HT1080 (cell line): ENCODE measurements around a stretch of chr13.

DNA sequence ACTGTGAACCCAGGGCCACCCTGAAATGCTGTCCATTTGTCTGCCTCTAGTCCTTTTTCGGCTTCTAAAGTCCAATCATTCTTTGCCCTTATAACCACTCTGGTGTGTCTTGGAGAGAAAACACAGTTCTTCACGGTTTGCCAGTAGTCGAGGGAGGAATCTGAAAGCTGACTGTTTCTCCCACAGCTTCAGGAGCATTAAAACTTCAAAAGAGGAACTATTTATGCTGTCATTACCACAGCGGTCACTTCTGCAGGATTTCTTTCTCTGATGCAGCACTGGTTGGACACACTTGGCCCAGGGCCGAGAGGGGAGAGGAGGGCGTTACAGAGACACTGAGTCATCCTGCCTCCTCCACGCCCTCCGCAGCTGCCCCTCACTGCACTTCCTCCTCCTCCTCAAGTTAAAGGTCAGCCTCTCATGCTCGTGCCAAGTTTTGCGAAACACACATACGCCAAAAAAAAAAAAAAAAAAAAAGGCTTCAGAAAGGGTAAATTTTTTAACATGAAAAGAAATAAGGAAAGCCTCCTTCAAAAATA, 264.1 kb downstream of the FOXO1 start:
RAMPAGE:
- cytosol, long total RNA: no peak
- long total RNA: no peak
- nucleus, long total RNA: no peak

RAMPAGE:
- cytosol, long total RNA: no peak
- long total RNA: no peak
- nucleus, long total RNA: no peak
Observed at GRCh38 chr13:40547686-40548490, 118.6 kb downstream of the FOXO1 start.

DNA sequence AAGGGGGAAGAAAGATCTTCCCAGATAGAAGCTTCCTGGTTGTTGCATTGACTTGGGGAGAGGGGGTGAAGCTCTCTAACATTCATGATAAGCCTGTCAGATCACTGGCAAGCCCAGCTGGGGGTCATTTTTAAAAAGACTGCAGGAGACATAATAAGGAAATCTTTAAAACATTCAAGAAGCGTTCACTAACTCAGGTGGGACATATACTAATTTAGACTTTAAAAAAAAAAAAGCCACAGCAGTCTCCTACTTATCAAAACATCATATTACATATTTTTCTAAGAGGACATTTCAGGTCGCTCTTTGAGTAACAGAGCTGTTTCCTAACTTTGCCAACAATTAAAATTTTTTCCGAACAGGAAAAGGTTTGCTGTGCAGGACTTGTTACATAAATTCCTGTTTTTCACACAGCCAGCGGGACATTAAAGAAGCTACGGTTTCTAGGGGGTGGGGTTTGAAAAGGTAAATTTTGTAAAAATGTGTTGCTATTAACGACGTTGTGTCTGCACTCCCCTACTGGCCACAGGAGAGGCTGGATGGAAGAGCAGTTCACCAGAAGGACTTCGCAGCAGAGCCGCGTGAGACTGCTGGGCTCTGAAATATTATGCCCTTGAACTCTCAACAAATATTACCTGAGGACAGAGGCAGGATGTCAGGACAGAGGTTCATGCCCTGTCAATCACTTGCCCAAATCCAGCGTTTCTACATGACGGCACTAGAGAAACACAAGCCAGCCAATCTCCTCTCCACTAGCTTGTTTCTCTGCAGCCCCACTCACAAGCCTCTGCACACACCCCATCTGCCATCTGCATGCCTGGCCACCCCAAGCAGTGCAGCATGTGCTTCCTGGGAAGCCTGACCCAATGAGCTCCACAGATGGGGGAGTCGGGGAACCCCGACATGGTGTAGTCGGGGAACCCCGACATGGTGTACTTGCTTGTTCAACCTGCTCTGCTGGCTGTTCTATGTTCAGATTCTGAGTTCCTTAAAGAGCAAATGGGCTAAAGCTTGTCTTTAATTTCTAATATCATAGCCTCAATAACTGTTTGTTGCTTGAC, 102.1 kb downstream of the FOXO1 start:
RAMPAGE:
- cytosol, long total RNA: no peak
- long total RNA: no peak
- nucleus, long total RNA: no peak

DNA sequence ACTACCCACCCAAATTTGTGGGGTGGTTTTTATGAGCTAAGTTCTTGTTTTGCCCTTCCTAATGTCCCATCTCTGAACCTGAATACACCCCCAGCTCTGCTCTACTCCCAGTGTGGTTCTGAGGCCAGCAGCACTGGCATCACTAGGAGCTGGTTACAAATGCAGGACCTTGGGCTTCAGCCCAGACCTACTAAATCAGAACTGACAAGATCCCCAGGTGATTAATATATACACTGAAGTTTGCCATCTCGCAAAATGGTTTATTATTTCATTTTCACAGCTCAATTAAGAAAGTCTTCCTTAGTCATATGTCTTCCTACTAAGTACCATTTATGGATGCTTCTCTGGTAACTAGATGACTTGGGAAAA, 67.9 kb downstream of the FOXO1 start:
RAMPAGE:
- cytosol, long total RNA: no peak
- long total RNA: no peak
- nucleus, long total RNA: no peak

RAMPAGE:
- cytosol, long total RNA: no peak
- long total RNA: no peak
- nucleus, long total RNA: no peak
Observed at GRCh38 chr13:40626665-40627544, 39.5 kb downstream of the FOXO1 start.

DNA sequence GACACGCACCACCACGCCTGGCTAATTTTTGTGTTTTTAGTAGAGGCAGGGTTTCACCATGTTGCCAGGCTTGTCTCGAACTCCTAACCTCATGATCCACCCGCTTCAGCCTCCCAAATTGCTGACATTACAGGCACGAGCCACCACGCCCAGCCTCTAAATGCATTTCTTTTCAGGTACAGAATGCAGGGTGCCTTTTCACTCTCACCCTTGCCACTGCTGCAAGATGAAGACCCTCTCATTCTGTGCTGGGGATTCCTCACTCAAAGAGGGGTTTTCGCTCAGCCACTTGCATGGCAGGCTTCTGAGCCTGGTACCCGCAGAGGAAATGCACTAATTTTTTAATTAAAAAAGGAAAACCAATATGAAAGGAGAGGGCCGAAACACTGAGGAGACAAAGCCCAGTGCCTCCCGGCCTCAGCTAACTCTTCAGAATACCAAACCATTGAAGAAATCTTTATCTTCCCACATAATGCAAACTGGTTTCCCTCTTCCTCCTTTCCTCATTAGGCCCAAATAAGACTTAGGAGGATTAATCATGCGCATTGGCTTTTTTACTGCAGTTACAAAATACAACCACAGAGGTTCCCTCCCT, 13.2 kb downstream of the FOXO1 start:
RAMPAGE:
- cytosol, long total RNA: no peak
- long total RNA: no peak
- nucleus, long total RNA: no peak

DNA sequence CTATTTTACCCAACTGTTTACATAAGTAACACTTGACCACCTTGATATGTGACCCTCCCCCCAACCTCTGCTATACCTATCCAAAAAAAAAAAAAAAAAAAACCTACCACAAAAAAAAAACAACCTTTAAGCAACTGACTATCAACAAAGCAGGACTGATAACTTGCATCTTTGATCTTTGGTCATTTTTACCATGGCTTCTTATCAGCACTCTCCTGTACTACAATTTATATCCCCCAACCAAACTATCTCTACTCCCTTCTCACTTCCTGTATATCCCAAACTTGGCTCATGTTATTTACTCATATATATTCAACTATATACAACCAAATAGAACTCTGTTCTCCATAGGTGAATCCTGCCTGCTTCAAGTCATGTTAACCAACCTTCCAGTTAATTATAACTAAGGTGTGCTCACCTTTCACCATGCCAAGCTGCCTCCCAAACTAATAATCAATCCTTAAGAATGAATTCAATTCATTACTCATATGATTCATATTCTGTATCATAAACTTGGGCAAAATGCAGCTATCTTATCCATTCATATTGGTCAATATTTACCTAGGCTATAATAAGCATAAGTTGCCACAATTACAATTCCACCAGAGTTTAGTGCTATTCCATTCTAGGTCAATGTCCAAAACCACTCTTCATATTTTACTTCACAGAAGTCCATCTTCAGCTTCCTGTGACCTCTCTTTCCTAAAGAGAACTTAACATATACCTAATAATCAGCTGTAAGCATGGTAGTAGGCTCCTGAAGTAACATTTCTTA, 13.6 kb downstream of the ELF1 start:
RAMPAGE:
- cytosol, long total RNA: no peak
- long total RNA: no peak
- nucleus, long total RNA: no peak

RAMPAGE:
- cytosol, long total RNA: no peak
- long total RNA: no peak
- nucleus, long total RNA: no peak
Observed at GRCh38 chr13:41058733-41059510, 2.4 kb upstream of the WBP4 start.

DNA sequence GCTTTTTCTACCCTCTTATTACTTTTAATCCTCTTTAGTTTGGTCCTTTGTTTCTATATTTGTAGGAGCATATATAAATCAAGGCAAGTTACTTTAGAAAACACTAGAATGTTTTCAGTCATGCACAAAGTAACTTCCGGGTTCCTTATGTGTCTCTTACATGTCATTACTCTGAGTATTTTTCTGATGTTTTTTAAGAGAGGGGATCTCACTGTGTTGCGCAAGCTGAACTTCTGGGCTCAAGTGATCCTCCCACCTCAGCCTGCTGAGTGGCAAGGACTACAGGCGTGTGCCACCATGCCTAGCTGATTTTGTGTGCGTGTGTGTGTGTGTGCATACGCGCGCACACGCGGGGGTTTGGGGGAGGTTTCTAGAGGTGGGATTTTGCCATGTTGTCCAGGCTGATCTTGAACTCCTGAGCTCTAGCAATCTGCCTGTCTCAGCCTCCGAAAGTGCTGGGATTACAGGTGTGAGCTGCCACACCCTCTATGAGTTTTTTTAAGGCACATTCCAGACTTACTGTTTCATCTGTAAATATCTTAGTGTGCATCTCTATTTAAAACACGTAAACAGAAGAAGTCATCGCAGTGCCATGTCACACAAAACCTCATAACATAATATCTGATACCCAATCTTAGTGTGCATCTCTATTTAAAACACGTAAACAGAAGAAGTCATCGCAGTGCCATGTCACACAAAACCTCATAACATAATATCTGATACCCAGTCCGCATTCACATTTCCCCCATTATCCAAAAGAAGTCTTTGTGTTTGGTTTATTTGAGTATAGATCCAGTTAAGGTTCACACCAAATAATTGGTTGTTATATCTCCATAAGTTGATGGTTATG, 45.0 kb downstream of the NAA16 start:
RAMPAGE:
- cytosol, long total RNA: no peak
- long total RNA: no peak
- nucleus, long total RNA: no peak

DNA sequence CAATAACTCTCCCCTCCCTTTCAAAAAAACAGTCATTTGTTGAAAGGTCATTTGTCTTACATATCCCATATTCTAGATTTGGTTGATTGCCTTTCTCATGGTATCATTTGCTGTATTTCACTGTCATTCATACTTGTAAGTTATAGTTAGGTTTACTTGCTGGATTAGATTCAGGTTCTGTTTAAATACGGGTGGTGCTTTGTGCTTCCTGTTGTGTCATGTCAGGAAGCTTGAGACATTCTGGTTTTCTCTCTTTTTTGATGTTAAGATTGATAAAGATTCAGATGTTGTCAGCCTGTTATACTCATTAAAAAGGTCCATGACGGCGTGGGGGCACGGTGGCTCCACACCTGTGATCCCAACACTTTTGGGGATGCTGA, 45.6 kb downstream of the NAA16 start:
RAMPAGE:
- cytosol, long total RNA: no peak
- long total RNA: no peak
- nucleus, long total RNA: no peak

DNA sequence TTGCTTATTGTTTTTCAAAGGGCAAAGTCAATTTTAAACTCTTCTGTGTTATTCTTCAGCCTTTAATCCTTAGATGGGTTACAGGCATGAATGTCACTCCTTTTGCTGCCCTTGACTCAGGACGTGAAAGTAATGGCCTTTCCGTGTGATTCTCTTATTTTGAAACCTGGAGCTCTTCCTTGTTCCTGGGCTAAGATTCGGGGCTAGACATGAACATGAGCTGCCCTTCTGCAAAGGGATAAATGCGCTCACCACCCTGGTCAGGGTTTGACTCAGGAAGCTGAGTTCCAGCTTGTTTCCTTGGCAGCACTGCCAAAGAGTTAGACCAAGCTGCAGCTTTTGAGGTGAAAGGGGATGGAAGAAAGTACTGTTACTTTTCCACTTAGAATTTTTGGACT, 2.0 kb downstream of the RGCC start:
RAMPAGE:
- cytosol, long total RNA: no peak
- long total RNA: no peak
- nucleus, long total RNA: no peak

GRCh38 chr13:41546536-41547062, 89.2 kb downstream of the RGCC start:
RAMPAGE:
- cytosol, long total RNA: no peak
- long total RNA: no peak
- nucleus, long total RNA: no peak

DNA sequence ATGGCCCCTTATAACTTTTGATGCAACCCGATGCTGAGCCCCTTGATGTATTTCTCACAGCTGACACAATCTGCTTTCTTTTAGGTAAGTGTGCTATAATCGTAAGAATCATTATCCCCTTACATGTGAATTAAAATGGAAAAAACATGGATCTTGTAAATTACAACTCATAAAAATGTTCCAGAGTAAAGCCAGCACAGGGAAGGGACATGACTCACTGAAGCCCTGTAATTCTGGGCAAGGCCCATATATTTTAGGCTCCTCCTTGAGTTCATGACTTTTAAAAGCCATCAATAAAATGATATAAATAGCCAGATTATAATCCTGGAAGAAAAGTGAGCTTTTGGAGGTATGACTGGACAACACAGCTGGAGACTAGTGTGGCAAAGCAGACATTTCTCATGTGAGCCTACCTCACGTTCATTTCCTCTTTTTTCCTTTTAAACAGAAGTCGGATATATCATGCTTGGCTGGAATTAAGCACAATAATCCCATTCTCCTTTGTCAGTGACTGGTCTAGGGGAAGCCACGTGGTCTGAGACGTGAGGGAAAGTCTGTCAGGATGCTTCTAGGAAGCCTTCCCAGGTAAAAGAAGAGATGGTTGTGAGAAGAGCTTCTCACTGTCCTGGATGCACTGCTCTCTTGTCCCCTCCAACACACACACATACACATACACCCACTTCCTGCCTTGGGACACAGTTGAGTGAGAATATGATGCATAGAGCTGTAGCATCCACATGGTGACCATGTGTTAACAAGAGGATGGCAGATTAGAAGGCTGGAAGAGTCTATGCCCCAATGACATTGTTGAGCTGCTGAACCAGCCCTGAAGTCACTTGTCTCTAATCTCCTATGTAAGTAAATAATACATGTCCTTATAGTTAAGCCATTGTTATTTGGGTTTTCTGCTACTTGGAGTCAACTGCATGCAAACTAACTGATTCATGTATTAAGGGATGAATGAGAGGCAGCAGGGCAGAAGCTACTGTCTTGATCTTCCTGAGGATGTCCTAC, 165.5 kb downstream of the RGCC start:
RAMPAGE:
- cytosol, long total RNA: no peak
- long total RNA: no peak
- nucleus, long total RNA: no peak

DNA sequence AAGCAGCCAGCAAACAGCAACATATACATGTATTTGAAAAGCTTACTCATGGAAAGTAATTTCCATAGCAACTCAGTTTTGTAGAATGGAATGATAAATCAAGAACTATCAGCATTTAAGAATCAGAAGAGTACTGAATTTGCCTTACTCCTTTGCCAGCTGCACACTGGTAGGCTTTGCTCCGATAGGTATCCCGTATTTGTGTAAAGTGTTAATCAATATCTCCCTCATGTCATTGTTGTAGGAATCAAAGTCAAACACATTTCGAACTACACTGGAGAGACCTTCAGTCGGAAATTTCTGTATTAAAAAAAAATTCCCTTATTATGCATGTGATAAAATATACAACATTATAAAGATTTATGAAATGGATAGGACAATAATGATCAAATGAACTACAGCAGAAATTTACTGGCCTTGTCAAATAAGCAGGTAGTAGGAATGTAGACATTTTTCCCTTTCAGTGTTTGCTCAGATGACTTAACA, 241.4 kb downstream of the VWA8 start:
RAMPAGE:
- cytosol, long total RNA: no peak
- long total RNA: no peak
- nucleus, long total RNA: no peak

DNA sequence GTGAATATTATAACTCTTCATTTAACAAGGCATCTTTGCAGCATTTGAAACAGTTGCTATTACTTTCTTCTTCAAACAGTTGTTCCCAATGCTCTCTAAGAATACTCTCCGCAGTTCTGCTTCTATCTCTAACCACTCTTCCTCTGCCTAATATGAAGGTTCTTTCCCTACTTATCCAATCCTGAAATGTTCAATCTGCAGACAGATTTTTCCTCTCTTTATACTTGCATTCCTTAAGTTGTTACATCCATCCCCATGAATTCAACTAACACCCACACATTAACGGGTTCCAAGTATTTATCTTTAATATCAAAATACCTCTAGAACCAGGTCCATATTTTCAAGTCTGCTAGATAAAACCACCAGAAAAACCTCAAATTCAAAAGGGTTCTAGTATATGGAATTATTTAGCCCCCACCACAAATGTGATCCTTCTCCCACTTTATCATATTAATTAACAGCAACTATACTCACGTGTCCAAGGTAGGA, 84.1 kb downstream of the VWA8 start:
RAMPAGE:
- cytosol, long total RNA: no peak
- long total RNA: no peak
- nucleus, long total RNA: no peak

GRCh38 chr13:41891361-41891874, 69.5 kb downstream of the VWA8 start:
RAMPAGE:
- cytosol, long total RNA: no peak
- long total RNA: no peak
- nucleus, long total RNA: no peak

GRCh38 chr13:41938980-41939364, 21.9 kb downstream of the VWA8 start:
RAMPAGE:
- cytosol, long total RNA: no peak
- long total RNA: no peak
- nucleus, long total RNA: no peak

DNA sequence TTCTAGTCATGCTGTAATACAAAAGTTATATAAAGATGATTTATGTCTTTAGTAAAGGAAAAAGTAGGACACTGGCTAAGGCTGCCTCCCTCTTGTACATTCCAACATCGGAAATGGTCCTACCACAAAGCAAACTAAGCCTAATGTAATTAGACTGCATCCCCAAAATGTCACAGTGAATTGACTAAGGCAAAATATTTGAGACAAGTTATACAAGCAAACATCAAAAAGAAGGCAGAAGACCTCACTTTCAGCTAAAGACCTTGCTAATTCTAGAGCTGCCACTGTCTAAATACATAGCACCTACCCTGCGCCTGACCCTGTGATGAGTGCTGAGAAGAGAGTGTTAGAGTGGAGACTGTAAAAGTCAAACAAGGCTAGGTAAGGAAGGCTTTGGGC, 852 bp upstream of the VWA8 start:
RAMPAGE:
- cytosol, long total RNA: no peak
- long total RNA: no peak
- nucleus, long total RNA: no peak

GRCh38 chr13:42041528-42042397, 6.7 kb upstream of the DGKH start:
RAMPAGE:
- cytosol, long total RNA: no peak
- long total RNA: no peak
- nucleus, long total RNA: no peak

DNA sequence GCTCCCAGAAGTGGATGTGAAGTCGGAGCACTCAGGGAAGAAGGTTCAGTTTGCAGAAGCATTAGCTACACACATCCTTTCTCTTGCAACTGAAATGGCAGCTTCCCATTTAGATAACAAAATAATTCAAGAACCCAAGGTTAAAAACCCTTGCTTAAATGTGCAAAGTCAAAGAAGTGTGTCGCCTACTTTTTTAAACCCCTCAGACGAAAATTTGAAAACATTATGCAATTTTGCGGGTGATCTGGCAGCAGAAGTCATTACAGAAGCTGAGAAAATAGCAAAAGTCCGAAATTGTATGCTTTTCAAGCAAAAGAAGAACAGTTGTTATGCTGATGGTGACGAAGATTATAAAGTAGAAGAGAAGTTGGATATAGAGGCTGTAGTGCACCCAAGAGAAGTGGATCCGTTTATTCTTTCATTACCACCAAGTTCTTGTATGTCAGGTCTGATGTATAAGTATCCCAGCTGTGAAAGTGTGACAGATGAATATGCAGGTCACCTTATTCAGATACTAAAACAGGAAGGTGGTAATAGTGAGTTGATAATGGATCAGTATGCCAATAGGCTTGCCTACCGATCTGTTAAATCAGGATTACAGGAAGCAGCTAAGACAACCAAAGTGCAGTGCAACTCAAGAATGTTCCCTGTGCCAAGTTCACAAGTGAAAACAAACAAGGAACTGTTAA, 30.5 kb downstream of the AKAP11 start:
RAMPAGE:
- cytosol, long total RNA: no peak
- long total RNA: no peak
- nucleus, long total RNA: no peak